Mesenteric fat pad (tissue), 1 donor: ENCODE results near the genes MARCHF1 and CLCN3.

- PRO-cap: no peak
Measured at GRCh38 chr4:164383838-164384249, at the start of gene MARCHF1. Gene MARCHF1 (minus strand): TSS chr4:164384019.

GRCh38 chr4:164956517-164957589 is 20.6 kb downstream of the TRIM61 start:
- PRO-cap: unidirectional peak, plus-strand start at chr4:164956978

DNA sequence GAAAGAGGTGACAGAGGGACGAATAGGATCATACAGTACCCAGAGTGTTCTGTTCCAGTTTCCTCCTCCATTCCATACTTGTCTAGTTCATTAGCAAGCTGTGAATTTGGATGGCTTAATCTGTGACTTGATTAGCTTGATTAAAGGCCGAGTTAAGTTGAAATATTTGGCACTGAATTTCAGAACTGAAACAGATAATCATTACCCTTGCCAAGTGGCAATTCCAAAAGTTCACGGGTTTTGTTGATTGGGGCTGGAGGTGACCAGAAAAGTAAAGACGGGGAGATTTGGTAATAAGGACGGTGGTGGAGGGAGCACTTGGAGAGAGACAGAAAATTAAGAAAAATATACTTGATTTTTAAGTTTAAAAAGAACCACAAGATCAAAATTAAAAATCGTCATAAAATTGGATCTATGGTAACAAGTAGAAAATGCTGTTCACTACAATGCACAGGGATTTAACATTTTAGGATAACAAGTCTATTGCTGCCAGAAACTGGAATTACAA is 21.9 kb upstream of the KLHL2 start:
- PRO-cap: no peak

DNA sequence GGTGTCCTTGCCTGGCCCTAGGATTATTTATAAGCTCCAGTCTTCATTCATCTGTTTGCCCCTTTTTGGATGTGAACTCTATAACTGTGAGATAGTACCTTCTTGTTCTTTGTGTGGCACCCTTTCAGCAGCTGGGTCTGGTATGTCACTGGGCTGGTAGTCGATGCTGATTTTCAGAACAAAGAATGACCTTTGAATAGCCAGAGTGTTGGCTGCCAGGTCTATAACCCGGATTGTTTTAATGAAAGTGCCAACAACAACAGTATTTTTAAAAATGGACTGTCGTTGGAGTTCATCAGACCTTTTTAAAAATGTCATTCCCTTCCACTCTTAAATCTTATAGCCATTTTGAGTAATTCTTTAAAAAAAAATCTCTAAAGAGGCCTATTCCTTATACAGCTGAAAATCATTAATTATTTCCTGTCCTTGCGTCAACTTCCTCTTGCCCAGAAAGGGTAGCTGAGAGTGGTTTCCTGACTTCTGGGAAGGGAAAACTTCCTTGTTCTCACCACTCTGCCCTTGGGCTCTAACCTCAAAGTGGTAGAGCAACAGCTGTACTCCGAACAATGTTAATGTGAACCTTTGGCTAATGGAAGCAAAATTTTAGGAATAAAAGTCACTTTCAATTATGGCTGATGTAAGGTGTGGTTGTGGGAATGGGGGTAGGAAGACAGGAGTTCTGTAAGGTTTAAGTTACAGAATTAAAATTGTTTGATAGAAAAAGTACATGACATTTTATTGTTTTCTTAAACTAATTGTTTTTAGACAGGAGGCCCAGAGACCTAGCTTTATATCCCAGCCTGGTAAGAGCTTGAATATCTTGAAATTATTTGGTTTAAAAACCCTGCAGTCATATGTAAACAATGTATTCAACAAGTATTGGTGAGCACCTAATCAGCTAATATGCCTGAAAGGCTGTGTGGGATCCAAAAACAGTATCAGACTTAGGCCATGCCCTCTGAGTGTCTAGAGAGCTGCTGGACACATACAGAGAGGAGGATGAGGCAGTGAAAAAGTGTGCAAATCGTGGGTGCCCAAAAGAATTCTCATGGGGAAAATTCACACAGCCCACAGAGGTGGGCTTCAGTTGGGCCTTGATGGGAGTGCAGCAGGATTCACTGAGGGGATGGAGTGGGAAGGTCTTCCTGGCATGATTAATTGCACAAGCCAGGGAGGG is 15.4 kb downstream of the KLHL2 start:
- PRO-cap: no peak

GRCh38 chr4:165299262-165299893 is 19.9 kb upstream of the GK3 start:
- PRO-cap: no peak

- PRO-cap: no peak
Measured at GRCh38 chr4:165336429-165337345, 9.2 kb downstream of the MSMO1 start.

DNA sequence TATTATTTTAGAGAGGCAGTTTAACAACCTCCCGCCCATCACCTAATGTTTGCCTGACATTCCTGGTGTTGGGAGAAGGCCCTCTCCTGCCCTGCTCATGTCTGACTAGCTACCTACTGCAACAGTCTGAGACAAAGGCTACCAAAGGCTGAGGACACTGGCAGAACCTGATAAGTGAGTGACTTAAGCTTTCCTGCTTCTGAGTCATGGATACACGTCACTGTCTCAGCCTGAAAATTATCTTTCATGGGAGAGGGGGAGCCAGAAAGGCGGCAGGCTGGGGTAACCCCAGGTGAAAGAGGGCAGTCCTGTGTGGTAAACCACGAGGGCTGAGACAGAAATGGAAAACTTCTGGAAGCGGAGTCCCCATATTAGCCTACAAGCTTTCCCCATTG is 97.8 kb downstream of the CPE start:
- PRO-cap: no peak

- PRO-cap: no peak
Measured at GRCh38 chr4:166198169-166198576, 325.1 kb downstream of the TLL1 start.

GRCh38 chr4:168138228-168138588 is 45.9 kb downstream of the ANXA10 start:
- PRO-cap: no peak

DNA sequence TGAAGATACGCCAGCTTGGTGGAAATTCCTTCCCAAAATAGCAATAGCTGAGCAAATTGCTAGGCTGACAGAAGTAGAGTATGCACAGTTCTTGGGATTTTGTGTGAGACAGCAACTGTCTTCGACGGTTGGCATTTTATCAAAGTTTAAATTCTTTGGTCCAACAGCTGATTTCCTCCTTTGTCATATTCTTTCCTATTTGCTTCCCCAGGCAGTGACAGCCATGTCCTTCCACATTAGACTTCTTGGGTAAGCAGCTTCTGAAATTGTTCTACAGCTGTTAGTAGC is 8.0 kb upstream of the PALLD start:
- PRO-cap: no peak

DNA sequence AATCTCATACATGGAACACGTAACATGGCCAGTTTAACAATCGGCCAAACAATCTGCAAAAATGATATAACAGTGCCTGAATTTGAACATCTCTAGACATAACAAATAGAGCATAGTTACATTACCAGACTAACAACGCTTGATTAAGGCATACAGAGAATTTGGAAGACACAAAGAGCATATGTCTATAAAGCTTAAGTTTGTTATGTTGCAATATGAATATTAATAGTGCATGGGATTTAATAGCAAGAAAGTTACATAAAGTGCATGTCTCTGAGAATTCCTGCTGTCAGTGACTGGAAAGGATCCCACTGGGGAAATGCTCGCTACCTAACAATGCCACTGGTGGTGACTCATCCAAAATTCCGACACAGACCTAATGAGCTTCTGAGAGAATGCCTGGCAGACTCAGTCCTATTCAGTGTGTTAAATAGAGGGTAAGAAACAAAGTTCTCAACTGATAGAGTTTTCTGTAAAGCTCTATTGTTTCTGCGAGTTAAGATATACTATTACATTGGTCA is 107.6 kb downstream of the PALLD start:
- PRO-cap: no peak

GRCh38 chr4:168716583-168717123 is 219.8 kb downstream of the PALLD start:
- PRO-cap: no peak

DNA sequence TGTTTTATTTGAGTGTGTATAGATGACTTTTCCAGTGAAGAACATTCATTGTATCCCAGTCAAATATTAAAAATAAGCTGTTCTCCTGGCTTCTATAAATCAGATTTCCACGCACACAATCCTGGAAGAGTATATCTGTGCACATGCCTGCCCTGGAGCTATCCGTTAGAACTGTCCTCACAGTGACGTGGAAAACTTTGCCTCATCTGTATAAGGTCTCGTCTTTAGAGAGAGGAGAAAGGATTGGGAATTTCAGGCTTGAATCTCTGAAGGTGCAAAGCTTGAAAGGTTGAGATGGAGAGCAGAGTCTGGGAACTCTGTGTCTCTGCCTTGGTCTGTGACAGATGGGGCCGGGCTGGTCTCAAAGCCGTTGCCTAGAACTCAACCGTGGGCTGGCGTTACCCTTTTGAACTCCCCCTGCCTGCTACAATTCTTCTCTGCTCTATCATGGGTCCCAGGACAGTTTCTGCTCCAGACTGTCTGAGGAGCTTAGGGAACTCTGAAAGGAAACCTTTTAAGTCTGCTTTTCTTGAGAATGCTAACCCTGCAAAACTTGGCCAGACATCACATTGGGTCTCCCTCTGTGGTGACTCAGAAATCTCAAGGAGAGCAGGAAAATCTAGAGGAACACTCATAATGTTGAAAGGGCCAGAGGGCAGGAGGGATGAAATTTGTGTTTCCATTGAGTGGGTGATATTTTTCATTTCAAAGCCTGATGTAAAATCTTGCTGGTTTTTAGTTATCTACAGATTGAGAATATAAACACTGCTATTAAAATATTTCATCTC is 240.7 kb downstream of the CBR4 start:
- PRO-cap: no peak

- PRO-cap: no peak
Measured at GRCh38 chr4:168773489-168773775, 236.6 kb downstream of the CBR4 start.

DNA sequence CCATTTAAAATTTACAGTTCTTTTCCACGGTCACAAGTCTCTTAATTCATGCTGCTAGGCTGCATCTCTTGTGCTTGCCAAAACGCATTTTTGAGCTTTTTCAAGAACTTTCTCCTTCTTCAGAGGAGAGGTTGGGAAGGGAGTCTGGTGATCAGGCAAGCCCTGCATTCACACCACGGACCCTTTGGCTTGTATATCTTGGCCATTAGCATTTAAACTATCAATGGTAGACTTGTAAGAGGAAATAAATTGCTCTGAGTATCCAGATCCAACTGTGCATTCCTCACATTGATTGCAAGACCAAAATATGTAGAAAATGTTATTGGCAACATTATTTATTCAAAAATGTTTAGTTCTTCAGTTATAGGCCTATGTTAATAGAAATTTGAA is 144.8 kb downstream of the CBR4 start:
- PRO-cap: no peak

GRCh38 chr4:168877232-168878110 is 132.6 kb downstream of the CBR4 start:
- PRO-cap: no peak

GRCh38 chr4:168925993-168926690 is 83.9 kb downstream of the CBR4 start:
- PRO-cap: no peak

DNA sequence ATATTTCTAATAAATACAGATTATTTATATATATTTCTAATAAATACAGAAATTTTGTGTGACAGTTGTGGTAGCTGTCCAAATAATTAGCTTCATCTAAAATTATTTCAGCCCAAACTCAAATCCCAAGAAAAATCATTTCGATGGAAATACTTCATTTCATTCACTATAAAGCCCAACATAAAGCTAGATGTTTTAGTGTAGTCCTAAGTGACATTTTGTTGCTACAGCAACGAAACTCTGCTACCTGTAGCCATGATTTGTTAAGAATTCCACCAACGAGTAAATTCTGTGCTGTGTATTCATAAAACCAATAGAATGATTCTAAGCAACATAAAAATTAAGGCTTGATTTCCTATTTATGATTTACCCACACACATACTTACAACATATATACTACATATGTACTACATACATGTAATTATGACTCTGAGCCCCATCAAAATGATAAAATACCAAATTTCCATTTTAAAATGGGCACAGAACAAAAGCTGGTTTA is 2.7 kb downstream of the SH3RF1 start:
- PRO-cap: no peak

GRCh38 chr4:169620289-169621188 is at the start of gene CLCN3:
Gene CLCN3 (plus strand): TSS chr4:169620578.
- PRO-cap: bidirectional peak, plus-strand start at chr4:169620578, minus-strand start at chr4:169620392

DNA sequence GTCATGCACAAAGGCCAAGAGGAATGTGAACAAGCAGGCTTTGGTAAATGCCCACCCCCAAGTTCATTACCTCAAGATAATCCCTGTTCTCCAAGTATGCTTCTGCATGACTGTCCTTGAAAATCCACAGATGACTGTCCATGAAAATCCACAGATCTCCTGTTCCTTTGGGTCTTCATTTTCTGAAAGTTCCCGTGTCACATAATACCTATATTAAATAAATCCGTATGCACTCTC is 83.6 kb downstream of the MFAP3L start:
- PRO-cap: no peak